Mesenchymal stem cell of adipose (primary cell): Measurements from ENCODE around the gene RAD51.

DNA sequence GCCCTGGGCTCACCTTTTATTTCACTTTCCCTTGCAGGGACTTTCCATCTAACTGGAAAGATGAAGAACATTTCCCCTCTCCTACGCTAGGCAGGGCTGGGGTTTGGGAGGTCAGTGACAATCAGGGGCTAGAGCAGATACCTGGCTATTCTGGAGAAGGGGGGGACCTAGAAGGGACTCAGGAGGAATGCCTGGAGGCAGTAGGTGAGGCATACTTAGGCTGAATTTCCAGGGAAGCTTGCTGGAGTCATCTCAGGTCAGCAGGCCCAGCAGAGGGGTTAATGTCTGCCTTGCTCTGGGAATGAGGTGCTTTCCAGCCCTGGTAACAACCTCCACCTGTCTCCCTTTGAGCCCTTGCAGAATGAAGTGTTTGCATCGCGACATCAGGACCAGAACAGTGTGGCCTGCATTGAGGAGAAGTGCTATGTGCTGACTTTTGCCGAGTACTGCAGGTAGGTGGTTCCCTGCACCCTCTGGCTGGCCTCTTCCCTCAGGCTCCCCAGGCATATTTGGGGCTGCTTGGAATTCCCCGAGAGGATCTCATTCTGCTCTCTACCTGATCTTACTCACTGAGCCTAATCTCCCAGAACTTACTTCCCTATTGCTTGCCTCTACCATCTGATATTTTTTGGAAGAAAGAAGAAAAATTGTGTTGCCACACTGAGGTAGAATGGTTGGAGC lies 5.7 kb upstream of the CHST14 start:
- CAGE, long polyA plus RNA, result no peak

- CAGE, long polyA plus RNA, result no peak
Measured at GRCh38 chr15:40471306-40472398, 868 bp downstream of the CHST14 start.

DNA sequence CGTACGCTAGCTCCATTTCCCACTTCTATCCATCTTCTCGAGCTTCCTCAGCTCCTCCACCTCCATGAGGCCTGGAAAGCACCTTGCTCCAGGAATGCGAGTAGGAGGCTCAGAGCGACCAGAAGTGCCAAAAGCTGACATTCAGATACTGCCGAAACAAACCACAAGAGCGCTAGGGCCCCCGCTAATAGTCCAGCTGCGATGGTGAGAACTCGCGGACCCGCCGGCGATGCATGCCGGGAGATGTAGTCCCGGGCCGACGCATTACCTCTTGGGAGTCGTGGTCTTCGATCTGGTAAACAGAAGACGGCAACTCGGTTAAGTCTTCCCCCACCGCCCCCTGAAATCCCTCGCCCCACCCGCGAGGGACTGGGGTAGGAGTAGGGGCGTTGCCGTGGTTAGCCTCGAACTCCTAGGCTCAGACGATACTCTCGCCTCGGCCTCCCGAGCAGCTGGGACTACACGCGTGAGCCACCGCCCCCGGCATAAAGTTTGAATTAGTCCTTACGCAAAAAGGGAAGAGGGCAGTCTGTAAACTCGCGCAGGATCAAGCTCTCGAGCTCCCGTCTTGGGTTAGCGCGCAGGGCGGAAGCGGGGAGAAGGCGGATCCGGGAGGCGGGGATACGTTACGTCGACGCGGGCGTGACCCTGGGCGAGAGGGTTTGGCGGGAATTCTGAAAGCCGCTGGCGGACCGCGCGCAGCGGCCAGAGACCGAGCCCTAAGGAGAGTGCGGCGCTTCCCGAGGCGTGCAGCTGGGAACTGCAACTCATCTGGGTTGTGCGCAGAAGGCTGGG lies at the start of gene RAD51:
Gene RAD51, plus strand, starts transcription at position 671 of the 795 bp plus-strand sequence.
- CAGE, long polyA plus RNA, result no peak

DNA sequence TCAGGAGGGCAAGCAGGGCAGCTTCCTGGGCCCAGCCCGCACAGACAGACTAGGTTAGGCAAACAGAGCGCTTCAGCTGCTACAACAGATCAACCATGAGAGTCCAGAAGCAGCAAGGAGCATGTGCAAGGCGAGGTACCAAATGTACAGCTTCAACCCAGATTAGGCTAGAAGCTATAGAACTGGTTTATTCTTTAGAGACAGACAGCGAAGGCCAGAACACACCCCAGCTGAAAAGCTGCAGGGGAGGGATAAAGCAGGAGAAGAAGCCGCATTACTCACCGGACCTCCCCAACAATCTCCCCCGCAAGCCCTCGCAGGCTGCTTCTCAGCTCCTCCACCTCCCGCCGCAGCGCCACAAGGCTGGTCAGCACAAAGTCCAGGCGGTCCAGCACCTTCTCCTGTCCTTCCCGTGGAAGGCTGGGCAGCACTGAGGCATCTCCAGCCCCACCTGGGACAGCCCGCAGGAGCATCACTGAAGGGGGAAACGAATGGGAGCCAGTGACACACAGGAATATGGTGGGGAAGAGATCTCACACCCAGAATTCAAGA lies 3.3 kb downstream of the RMDN3 start:
- CAGE, long polyA plus RNA, result no peak

- CAGE, long polyA plus RNA, result no peak
Measured at GRCh38 chr15:40845395-40846473, 1.9 kb downstream of the SPINT1 start.

- CAGE, long polyA plus RNA, result no peak
Measured at GRCh38 chr15:40857607-40858096, 13.8 kb downstream of the SPINT1 start.

- CAGE, long polyA plus RNA, result no peak
Measured at GRCh38 chr15:40871721-40872308, 2.2 kb downstream of the RHOV start.

DNA sequence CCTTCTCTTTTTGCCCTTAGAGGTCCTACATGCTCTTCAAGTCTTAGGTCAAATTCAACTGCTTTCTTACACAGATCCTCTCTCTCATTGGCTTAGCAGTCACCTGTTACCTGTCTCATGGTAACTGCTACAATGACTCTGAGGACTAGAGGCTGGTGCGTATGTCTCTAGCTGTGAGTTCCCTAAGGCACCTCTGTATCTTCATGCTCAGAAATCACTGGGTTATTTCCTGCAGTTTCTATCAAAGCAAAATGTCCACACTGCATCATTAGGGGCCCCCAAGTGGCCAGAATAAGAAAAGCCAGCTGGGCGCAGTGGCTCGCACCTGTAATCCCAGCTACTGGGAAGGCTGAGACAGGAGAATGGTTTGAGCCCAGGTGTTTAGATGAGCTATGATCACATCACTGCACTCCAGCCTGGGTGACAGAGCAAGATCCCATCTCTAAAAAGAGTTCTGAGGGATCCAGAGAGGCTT lies 2.5 kb upstream of the VPS18 start:
- CAGE, long polyA plus RNA, result no peak

DNA sequence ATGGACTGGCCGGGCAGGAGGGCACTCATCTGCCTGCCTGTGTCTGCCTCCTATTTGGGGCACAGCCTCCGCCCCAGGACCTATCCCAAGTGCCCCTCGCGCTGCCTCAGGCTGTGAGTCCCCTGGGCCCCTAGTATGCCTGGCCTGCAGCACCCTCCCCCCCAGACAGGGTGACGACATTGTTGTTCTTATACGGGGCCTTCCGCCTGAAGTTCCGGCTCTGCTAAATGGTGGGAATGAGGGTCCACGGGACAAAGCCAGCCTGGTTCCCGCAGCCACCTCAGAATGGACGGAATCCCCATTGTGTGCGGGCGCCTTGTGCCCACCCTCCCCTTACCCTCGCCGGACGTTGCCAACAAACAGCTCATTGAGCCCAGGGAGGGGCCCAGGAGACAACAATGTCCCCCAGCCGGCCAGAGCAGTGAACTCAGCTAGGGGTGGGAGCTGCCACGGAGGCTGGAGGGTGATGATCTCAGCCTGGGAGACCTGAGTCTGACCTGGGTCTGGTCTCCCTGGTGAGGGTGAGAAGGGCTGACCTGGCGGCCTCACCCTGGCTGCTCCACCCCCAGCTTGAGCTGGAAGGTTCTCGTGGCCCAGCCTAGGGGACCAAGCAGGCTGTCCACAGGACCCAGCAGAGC lies 10.3 kb upstream of the DLL4 start:
- CAGE, long polyA plus RNA, result no peak

GRCh38 chr15:40933115-40933441 lies 3.9 kb downstream of the DLL4 start:
- CAGE, long polyA plus RNA, result no peak

DNA sequence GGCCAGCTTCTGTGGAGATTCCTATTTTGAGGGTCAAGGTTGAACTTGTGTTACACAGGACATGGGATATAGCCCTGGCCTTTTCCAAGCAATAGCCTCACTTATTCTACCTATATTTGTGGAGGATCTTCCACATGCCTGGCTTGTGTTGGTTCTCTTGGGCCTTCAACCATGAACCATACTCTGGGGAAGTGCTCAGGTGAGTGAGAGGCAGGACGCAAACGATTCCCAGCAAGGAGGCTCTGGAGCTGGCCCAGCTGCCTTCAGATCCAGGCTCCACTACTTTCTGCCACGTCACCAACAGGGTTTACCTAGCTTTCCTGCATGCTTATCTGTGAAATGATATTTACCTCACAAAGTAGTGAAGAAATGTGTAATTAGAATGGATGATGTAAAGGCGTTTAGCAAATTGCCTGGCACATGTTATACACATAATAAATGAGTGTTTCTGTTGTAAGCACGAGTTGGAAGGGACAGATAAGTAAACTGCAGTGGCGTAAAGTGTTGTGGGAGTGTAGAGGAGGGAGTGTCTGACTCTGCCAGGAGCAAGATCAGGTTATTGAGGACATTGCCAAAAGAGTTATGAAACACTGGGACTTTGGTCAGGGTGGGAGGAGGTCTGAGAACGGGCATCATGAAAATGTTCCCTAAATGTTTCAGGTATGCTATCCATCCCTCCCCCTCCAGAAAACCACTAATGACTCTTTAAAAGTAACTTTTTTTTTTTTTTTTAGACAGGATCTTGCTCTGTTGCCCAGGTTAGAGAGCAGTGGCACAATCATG lies 3.5 kb upstream of the CHAC1 start:
- CAGE, long polyA plus RNA, result no peak

DNA sequence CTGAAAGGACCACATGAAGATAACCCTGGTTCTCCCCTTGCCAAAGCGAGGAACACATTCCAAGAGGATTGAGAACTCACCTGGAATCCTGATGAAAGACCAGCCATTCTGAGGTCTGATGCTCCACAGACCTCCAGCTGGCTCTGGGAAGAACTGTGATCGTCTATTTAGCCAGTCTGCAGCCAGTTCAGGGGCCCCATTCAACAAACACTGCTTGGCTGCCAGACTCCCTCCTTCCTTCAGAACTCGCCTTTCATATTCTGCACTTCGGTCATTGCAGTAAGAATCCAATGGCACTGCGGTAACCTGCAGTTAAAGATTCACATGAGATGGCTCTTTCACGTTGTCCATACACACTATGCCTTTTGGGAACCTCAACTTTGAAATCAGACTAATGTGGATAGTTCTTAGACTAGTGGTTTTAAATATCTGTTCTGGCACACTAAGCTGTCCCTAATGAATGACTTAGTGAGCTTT lies 67.6 kb downstream of the CHAC1 start:
- CAGE, long polyA plus RNA, result no peak

- CAGE, long polyA plus RNA, result no peak
Measured at GRCh38 chr15:41087312-41088077, 28.6 kb downstream of the INO80 start.

DNA sequence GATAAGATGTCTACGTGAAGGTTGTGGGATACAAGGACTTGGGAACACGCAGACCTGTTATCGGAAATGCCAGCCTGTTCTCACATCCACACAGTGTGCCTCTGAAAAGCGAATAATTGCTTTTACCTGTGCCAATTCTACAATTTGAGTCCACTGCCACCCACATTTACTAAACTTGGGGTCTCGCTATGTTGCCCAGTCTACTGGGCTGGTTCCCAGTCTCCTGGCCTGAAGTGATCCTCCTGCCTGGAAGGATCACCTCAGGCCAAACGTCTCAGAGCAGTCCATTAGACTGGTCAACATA lies 780 bp upstream of the INO80 start:
- CAGE, long polyA plus RNA, result no peak

- CAGE, long polyA plus RNA, result no peak
Measured at GRCh38 chr15:41331769-41332196, 608 bp downstream of the OIP5 start.

DNA sequence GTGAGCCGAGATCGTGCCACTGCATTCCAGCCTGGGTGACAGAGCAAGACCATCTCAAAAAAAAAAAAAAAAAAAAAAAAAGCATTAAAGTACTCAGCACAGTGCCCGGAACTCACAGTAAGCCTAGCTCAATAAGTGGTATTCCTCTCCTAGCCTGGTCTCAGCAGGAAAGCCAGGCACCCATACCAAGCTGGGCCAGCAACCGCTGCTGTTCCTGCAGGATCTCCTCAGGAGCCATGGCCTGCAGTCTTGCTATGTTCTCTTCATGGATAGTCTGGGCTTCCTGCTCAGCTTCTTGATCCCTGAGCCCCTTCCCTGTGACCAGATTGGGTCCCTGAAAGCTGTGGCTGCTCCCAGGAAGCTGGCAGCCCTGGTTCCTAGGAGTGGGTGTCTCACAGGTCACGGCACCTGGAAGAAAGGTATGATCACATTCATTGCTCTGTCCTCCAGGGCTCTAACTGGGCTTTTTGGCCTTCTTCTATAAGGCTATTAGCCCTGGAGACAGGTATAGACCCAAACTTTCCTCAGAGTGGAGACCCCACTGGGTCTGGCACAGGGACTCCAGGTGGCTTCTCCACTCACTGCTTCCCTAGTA lies 9.4 kb downstream of the RPAP1 start:
- CAGE, long polyA plus RNA, result no peak

DNA sequence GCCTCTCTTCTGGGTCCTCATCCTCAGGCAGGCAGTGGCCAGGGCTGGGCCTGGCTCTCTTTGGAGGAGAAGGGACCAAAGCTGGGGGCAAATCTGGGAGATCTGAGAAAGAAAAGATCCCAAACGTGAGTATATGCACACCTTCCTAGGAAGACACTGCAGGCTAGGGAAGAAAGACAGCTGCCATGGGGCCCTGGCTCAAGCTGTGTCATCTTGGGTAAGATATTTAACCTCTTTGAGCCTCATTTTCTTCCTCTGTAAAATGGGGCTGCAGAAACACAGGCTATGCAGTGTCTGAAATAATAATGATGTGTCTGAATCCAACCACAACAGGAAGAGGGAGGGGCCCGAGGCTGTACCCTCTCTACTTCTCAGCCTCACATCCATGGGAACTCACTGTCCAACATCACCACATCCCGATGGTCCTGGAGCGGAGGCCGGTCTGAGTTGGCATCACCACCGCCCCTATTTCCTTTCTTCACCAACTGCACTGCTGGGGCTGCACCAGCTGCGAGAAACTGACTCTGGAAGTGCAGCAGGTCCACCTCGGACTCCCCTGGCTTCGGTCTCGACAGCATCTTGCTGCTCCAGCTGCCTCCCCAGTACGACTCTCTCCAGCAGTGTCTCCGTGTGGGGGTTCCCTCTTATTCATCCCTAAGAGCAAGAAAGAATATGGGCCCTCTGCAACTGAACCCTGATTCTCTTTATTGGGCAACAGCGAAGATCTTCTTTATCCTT lies 7.3 kb downstream of the RPAP1 start:
- CAGE, long polyA plus RNA, result no peak

DNA sequence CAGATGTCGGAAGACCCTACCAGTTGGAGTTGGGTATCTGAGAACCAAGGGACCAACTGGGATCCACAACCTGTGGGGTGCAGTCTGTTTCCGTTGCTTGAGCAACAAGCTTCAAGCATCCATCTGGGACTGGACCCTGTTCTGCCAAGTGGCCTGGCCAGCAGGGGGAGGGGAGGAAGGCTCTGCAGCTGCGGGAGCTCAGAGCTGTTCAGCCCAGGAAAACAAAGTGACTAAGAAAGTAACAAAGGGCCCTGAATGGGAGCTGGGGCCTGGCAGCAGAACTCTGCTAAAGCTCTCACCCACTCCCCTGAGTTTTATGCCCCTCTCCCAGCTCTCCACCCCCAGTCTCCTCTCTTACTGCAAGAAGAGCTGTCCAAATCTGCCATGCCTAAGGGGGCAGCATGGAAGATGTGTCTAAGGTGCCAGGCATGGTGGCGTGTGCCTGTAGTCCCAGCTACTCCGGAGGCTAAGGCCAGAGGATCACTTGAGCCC lies 2.8 kb downstream of the TYRO3 start:
- CAGE, long polyA plus RNA, result no peak

DNA sequence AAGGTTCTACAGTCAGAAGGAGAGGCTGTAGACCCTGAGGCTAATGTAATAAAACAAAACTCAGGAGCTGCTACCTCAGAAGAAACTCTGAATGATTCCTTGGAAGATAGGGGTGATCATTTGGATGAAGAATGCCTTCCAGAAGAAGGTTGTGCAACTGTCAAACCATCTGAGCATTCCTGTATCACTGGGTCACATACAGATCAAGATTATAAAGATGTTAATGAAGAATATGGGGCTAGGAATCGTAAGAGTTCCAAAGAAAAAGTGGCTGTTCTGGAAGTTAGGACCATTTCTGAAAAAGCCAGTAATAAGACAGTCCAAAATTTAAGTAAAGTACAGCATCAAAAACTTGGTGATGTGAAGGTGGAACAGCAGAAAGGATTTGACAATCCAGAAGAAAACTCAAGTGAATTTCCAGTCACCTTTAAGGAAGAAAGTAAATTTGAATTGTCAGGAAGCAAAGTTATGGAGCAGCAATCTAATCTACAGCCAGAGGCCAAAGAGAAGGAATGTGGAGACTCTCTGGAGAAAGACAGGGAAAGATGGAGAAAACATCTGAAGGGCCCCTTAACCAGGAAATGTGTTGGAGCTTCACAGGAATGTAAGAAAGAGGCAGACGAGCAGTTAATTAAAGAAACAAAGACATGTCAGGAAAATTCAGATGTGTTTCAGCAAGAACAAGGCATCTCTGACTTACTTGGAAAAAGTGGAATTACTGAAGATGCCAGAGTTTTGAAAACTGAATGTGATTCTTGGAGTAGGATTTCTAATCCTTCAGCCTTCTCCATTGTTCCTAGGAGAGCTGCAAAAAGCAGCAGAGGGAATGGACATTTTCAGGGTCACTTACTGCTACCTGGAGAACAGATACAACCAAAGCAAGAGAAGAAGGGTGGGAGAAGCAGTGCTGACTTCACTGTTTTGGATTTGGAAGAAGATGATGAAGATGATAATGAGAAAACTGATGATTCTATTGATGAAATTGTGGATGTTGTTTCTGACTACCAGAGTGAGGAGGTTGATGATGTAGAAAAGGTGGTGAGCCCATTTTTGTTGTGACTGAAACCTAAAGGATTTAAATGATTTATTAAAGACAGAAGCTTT lies 24.4 kb upstream of the MAPKBP1 start:
- CAGE, long polyA plus RNA, result no peak

DNA sequence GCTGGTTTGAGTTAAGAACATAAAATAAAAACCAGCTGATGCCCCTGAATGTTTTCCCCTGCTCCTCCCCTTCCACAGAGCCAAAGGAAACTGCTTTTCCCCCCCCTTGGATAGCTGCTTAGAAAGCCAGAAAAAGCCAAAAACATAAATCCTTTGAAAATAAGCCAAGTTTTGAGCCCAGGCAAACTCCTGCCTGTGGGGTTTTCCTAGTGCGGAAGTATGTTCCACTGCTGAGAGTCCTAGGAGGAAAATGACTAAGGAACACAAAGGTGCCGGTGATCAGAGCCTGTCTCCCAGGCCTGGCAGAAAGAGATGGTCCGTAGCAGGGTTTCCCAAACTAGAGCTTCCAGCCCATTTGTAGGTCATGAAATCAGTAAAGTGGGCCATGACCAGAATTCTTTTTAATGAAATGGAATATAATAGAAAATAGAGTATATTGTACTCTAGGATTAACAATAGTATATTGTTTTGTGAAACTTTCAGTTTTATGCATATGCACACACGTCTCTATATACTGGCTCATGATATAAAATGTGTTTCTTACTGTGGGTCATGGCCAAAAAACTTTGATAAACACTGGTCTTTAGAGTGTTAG lies 22.3 kb downstream of the MAPKBP1 start:
- CAGE, long polyA plus RNA, result no peak